Zone of skin (tissue), 1 donor: Measurements from ENCODE around the gene C1orf122.

GRCh38 chr1:37794370-37795308 lies 992 bp downstream of the MANEAL start:
- RRBS, result 3% methylated on average over 21 of the region's 57 CpGs

DNA sequence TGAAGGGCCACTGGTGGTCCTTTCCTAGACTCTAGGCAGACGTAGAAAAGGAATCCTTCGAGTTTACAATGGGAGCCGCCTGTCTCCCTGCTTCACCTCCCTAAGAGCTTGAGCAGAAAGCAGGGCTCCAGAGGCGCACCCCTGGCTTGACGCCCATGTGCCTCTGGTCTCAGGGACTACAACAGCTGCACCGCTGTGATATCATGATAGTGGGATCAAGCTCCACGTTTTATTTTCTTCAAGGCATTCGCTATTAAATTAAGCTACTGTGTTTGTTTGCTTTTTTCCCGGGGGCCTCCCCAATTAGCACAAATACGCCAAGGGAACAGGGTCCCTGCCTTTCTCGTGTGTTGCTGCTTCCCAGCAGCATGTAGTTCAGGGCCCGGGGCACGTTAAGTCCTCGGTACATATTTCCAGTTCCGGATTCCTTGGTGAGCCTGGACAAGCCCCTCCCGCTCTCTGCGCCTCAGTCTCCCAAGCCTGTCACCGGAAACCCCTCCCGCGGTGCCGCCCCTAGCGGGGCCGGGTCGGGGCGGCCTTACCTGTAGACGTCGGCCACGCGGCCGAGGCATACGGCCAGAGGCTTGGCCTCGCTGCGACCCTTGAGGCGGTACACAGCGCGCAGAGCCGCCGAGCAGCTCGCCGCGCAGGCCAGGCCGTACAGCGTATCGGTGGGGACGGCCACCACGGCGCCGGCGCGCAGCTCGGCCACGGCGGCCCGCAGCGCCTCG lies at the start of gene C1orf122:
Gene C1orf122, plus strand, starts transcription at position 541 of the 731 bp plus-strand sequence.
- RRBS, result 1% methylated on average over 22 of the region's 56 CpGs

GRCh38 chr1:37908185-37908938 lies 38.5 kb downstream of the INPP5B start:
- RRBS, result no CpG with 5 or more reads among the region's 17 CpGs

DNA sequence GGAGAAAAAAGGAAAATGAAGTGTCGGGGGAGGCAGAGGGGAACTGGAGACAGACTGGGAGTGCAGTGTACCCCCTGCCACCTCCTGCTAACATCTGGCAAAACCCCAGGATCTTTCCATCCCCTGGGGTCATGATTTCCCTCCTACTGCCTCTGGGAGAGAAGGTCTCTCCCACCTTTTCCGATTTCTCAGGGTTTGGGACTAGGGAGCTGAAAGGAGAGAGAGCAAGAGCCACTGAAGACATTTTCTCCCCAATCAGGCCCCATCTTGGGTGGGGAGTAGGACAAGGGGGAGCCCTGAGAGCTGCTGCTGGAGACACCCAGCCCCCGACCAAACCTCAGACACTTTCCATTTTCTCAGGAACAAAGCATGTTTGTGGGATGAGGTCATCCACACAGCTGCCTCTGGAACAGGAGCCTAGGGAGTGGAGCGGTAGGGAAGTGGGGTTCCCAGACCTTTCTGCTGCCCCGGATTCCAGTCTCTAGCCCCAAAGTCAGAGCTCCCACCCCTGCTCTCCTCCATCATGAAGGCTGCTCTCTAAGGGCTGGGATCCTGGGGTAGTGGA lies 5.0 kb downstream of the FHL3 start:
- RRBS, result no CpG with 5 or more reads among the region's 5 CpGs

GRCh38 chr1:38699890-38700515 lies 159.6 kb downstream of the RRAGC start:
- RRBS, result no CpG with 5 or more reads among the region's 5 CpGs

DNA sequence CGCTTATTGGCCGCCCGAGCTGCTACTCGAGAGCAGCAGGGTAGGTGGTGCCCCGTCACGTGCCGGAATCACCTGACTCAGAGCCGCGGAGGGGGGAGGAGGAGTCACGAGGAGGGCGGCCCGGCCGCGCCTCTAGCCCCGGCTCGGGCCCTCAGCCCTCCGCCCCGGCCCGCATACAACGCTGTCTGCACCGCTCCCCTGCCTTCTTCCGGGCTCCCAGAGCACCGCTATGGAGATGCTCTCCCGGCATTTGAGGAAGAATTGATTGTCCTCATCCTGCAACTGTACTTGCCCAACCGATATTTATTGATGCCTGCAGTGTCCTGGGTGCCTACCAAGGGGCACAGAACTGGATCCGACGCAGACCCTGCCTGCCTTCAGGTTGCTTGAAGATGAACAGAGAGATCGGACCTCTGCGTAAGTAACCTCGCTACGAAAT lies 270 bp upstream of the RRAGC start:
- RRBS, result under 1% methylated on average over 13 of the region's 31 CpGs

- RRBS, result no CpG with 5 or more reads among the region's 10 CpGs
Observed at GRCh38 chr1:38992034-38992219, 851 bp downstream of the AKIRIN1 start.

- RRBS, result no CpG with 5 or more reads among the region's 15 CpGs
Observed at GRCh38 chr1:38993169-38993618, 2.1 kb downstream of the AKIRIN1 start.

- RRBS, result no CpG with 5 or more reads among the region's 4 CpGs
Observed at GRCh38 chr1:39089913-39090582, 63.9 kb downstream of the NDUFS5 start.

GRCh38 chr1:39098352-39098877 lies 72.3 kb downstream of the NDUFS5 start:
- RRBS, result no CpG with 5 or more reads among the region's 8 CpGs

- RRBS, result no CpG with 5 or more reads among the region's 9 CpGs
Observed at GRCh38 chr1:39215010-39215598, 10.6 kb downstream of the MACF1 start.

- RRBS, result no CpG with 5 or more reads among the region's 1 CpG
Observed at GRCh38 chr1:39220739-39221035, 16.2 kb downstream of the MACF1 start.

DNA sequence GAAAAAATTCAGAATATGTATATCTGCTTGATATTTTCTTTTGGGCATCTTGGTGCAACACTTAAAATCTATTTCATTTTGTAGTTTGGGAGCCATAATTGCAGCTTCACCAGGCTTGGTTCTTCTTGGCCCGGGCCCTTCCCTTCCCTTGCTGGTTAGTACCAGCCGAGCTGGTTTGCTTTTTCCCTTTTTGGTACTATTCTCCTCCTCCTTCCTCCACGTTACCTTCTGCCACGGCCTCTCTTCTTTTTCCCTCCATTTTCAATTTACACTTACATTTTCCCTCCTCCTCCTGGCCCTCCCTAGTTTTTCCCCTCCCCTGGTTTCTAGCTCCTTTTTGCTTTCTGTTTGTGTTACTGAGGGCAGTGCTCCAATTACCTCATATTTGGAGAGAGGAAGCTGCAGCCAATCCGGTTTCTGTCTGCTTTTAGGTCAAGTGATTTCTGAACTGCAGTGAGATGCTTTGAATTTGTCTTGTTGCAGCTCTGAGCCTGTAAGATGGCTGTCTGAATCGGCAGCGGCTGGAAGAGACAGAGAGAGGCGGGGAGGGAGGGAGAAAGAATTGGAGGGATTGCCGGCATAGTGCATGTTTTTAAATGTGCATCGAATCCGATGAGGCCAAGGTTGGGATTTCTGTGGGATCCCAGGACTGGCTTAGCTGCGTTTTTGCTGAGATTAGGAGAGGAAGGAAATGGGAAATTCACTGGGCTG lies 63.7 kb downstream of the MACF1 start:
- RRBS, result no CpG with 5 or more reads among the region's 12 CpGs

DNA sequence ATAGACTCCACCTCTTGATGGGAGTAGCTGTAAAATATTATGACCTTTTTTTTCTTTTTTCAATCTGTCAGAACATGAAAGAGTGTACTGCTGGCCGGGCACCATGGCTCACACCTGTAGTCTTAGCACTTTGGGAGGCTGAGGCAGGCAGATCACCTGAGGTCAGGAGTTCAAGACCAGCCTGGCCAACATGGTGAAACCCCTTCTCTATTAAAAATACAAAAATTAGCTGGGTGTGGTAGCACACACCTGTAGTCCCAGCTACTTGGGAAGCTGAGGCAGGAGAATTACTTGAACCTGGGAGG lies 91.8 kb downstream of the MACF1 start:
- RRBS, result no CpG with 5 or more reads among the region's 1 CpG

- RRBS, result no CpG with 5 or more reads among the region's 5 CpGs
Observed at GRCh38 chr1:39391754-39392637, 99.4 kb upstream of the BMP8A start.

DNA sequence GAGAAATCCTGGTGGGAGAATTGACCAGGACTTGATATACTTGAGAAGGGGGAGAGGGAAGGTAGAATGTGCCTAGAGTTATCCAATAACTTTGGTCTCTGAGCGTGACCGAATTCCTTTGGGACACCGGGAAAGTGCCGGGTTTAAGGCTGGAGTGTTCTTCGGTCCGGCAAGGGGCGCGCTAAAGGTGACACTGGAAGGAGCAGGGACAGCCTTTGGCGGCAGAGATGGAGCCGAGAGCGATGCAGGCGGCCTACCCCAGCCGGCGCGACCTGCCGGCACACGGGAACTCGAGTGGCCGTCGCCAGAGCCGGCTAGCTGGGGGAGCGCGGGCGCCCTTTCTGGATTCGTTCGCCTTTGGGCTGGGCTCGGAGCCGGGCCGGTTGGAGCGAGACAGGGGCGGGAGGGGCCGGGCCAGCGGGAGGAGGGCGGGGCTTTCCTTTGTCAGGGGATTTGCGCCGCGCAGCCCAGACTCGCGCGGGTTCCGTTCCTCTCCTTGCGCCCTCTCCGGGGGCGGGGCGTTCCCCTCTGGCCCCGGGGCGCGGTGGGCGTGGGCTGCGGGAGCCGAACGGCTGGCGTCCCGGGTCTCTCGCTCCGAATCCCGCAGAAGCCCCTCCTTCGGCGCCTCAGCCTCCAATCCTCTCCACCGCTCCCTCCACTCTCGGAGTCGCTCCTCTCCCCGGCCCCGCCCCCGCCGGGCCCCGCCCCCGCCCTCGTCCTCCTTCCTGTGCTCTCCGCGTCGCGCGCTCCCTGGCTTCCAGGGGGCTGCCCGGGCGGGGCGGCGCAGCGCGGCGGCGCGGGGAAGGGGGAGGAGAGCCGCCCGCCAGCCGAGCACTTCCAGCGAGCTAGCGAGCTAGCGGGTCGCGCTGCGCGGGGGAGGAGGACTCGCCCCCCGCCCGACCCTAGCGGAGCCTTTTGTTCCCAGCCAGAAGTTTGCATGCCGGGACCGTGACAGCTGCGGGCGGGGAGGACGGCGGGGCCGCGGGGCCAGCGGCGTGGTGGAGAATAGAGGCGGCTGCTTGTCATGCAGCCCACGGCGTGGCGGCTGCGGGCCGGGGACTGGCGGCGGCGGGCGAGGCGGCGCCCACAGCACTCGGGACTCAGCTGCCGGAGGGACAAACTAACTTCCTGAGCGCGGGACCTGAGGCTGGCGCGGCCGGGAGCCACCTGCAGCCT lies 82.8 kb upstream of the BMP8A start:
- RRBS, result 1% methylated on average over 73 of the region's 126 CpGs

- RRBS, result no CpG with 5 or more reads among the region's 3 CpGs
Observed at GRCh38 chr1:39444627-39444982, 46.8 kb upstream of the BMP8A start.

- RRBS, result no CpG with 5 or more reads among the region's 8 CpGs
Observed at GRCh38 chr1:39450928-39451496, 40.4 kb upstream of the BMP8A start.

DNA sequence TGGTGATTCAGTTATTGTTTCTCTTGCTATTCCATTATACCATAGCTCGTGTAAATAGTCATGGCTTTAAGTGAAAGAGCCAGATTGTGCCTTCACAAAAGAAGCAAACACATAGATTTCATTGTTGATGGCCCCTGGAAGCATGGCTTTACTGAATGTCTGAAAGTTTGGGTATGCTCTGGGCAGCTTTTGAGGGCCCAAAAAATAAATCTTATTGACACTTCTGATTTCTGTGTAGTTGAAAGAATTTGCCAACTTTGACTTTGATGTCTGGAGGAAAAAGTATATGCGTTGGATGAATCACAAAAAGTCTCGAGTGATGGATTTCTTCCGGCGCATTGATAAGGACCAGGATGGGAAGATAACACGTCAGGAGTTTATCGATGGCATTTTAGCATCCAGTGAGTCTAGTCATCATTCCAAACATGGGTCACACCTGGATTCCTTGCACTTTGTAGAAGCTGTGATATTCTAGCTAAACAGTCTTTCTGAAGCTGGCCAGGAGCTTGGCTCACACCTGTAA lies 31.0 kb upstream of the BMP8A start:
- RRBS, result no CpG with 5 or more reads among the region's 7 CpGs